NALM6 (cell line): ENCODE measurements around a stretch of chr6.

DNA sequence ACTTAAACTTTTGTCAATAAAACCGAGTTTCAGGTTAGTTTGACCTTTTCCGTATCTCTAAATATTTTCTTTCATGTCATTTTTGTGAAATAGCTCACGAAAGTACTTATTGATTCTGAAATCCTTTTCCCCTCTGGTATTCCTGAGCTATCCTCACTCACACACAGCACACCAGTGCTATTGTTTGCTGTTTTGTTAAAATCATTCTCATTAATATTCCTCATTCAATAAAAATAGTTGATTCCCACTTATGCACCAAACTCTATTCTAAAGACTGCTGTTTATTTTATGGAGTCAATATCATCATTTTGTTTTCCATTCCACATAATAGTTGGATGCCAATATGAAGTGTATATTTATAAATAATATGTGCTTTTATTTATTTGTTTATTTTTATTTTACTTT is 149.2 kb upstream of the ESR1 start:
- PRO-cap: no peak

GRCh38 chr6:151675773-151676272 is 131.7 kb upstream of the ESR1 start:
- PRO-cap: no peak

DNA sequence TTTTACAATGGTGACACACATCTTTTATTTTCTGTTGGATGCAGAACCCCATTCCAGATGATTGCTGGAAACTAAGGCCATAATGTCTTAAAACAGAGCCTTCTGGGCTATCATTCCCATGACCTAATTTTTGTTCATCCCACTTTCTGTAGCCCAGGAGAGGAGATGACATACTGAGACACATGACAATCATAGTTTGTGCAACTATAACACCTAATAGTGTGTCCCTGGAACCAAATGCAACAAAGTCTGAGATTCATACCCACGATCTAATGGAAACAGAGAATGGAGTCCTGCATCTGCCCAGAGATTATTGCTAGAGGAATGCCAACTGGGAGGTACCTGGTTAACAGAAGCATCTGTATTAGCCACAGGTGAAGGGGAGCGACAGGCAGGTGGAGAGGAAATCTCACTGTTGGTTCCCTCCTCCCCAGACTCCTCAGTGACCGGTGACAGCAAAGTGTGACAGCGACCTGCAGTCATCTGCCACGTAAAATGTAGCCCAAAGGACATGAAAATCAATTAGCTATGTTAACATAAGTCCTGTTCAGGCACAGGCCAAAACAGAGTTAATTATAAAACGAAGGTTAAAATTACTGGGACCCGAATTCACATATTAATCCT is 336.8 kb downstream of the SYNE1 start:
- PRO-cap: no peak

- PRO-cap: no peak
Measured at GRCh38 chr6:152353240-152353964, 283.8 kb downstream of the SYNE1 start.

DNA sequence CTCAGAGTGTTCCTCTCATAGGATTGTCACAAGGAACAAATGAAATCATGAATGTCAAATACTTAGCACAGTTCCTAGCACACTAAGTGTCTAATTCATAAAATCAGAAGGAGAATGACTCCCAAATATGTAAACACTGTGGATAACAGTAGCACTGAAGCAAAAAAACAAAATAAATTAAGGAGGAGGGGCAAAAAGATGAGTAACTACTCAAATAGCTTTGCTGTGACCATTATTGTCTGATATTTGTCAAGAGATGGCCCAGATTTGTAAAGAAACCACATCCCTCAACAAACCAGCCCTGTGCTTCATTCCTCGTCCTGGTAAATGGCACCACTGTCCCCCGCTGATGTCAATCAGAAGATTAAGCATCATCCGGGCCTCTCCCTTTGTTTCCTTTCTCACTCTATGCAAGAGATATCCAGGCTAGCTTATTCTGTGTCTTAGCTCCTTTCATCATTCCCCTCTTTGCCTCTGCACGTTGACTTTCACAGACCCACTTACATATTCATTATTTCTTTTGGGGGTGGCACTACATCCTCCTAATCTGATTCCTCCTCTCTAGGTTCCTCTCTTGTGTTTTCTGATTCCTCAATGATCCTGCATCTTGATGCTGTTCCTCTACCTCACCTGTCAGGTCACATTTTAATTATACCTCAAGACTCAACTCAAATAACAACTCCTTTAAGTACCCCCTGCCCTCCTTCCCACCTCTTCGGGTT is 259.0 kb downstream of the SYNE1 start:
- PRO-cap: no peak

- PRO-cap: no peak
Measured at GRCh38 chr6:152471829-152472203, 165.3 kb downstream of the SYNE1 start.

- PRO-cap: bidirectional peak, plus-strand start at chr6:152984743, minus-strand start at chr6:152984611
Measured at GRCh38 chr6:152984467-152985235, 1.8 kb upstream of the FBXO5 start.

DNA sequence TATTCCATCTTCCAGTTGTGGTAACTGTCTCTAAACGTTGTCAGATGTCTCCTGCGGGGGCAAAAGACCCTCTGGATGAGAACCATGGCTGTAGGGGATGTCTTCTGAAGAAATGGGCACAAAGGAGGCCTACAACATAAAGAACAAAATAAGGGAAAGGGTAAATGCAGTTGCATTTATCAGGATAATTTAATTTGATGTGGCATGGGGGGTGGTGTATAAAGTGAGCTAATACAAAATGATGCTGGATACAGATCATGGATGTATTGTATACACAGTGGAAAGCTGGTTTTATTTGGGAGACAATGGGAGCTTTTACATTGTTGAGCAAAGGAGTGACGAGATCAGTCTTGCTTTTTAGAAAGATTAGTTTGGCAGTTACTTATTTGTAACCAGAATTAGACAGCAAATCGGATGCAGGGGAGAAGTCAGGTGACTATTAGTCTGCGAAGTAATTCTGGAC is 4.3 kb upstream of the FBXO5 start:
- PRO-cap: no peak

DNA sequence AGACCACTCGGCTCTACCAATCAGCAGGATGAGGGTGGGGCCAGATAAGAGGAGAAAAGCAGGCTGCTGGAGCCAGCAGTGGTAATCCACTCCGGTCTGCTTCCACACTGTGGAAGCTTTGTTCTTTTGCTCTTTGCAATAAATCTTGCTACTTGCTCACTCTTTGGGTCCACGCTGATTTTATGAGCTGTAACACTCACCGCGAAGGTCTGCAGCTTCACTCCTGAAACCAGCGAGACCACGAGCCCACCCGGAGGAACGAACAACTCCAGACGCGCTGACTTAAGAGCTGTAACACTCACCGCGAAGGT is 3.2 kb upstream of the RGS17 start:
- PRO-cap: no peak

DNA sequence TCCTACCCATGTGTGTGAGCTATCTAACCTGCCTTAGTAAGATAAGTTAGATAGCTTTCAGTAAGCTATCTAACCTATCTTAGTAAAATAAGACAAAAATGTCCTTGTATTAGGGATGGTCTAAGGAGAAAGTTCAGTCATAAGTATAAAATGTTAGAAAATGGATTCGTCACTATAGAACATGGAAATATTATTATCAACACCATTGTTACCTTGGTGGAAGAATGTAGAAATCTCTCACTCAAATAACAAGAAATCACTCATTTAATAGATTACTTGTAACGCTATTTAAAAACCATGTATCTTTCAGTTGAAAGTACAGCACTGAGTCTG is 185.0 kb upstream of the RGS17 start:
- PRO-cap: no peak

- PRO-cap: no peak
Measured at GRCh38 chr6:154139698-154140335, 100.8 kb downstream of the OPRM1 start.

GRCh38 chr6:154243765-154244959 is 112.4 kb downstream of the IPCEF1 start:
- PRO-cap: no peak

GRCh38 chr6:154267600-154267963 is 89.0 kb downstream of the IPCEF1 start:
- PRO-cap: unidirectional peak, minus-strand start at chr6:154267897

GRCh38 chr6:154481259-154481734 is 29.2 kb downstream of the CNKSR3 start:
- PRO-cap: no peak

GRCh38 chr6:154684035-154684518 is 49.1 kb upstream of the SCAF8 start:
- PRO-cap: no peak

GRCh38 chr6:154805176-154805890 is 72.1 kb downstream of the SCAF8 start:
- PRO-cap: no peak

- PRO-cap: no peak
Measured at GRCh38 chr6:154807666-154809069, 75.0 kb downstream of the SCAF8 start.

DNA sequence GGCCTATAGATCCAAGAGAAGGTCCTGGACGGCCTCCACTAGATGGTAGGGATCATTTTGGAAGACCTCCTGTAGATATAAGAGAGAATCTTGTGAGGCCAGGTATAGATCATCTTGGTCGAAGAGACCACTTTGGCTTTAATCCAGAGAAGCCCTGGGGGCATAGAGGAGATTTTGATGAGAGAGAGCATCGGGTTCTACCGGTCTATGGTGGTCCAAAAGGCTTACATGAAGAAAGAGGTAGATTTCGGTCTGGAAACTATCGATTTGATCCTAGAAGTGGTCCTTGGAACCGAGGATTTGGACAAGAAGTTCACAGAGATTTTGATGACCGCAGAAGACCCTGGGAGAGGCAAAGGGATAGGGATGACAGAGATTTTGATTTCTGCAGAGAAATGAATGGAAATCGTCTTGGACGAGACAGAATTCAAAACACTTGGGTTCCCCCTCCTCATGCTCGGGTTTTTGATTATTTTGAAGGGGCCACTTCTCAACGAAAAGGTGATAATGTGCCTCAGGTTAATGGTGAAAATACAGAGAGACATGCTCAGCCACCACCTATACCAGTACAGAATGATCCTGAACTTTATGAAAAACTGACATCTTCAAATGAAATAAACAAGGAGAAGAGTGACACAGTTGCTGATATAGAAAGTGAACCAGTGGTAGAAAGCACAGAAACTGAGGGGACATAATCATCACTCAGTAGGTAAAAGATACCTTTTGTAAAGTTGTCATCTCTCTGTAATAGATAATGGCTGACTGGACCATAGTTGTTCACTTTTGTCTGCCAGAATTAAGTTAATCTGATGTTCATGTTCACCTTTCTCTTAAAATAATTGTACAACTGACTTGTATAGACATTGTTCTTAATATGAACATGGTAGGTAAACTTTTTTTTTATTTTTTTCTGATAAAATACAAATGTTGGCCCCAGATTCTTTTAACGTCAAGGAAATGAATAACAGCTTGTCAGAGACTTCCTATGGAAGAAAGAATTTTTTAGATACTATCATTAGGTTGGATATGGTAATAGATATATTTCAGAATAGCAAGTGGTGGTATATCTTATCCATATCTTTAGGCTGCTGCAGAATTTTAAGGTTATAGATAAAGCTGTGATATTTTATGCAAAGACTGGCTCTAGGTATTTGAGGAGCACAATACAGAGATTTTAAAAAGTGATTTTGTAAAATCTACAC is 99.9 kb downstream of the SCAF8 start:
- PRO-cap: no peak

DNA sequence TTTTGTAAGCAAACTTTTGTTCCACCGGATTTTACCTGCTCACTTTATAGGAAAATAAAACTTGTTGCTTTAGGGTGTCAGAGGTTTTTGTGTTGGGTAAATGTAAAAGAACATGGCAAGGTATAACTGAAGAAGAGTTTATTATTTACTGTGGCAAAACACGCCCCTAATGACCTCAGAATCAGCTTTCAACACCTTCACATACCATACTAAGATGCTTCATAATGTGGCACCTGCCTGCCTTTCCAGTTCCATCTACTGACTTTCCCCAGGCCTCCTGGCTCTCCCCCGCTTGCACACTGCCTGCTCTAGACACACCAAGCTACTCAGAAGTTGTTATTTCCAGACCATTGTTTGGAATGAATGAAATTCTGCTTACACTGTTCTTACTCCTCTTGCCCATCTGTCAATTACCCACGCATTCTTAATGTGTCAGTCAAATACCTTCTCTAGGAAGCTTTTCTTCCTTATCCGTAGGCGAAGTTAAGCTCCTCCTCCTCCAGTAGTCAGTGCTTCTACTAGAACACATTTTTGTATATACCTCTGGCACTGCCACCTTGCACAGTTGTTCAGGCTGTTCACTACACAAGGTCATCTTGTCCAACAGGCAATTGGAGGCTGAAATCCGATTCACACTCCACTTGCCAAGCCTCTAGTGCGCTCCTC is 1.8 kb downstream of the TIAM2 start:
- PRO-cap: no peak

DNA sequence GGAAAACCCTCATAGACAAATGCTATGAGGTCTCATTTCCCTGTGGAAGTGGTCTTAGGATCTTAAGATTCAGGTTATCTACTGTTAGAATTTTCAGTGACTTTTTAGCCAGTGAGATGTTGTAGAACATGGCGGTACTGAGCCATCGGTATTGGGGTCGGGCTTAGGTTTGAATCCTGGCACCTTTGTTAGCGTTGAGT is 118.7 kb upstream of the CLDN20 start:
- PRO-cap: no peak